Cardiac ventricle fibroblast (primary cell): Measurements from ENCODE around the genes TMTC1 and DDX11.

GRCh38 chr12:29338319-29339089, 42.5 kb downstream of the ERGIC2 start:
- RAMPAGE, long total RNA, result no peak

- RAMPAGE, long total RNA, result no peak
Observed at GRCh38 chr12:29547175-29547449, 49.6 kb upstream of the OVCH1 start.

GRCh38 chr12:29640008-29640432, 142.5 kb upstream of the OVCH1 start:
- RAMPAGE, long total RNA, result no peak

- RAMPAGE, long total RNA, result no peak
Observed at GRCh38 chr12:29783525-29784298, at the start of gene TMTC1. Gene TMTC1, minus strand, starts transcription at chr12:29783942.

DNA sequence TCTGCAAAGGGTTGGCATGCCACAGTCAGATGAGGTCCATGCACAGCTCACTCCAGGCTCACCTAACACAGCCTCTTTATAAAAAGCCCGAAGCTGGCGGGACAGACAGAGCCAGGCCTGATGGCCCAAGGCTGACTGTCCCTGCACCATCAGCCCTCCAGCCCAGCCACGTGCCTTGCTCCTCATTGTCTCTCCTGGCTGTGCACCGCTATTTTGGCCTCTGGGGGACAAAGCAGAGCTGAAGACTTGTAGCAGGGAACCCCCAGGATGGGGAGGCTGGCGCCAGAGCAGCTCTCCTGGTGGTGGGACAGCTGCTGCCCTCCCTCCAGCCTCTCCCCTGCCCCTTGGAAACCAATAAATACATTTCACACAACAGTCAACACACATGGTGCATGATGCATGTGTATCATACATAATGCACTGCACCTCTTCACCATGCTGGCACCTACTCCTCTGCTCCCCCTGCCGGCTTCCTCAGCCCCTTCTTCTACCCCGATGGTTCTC, 61.6 kb upstream of the DDX11 start:
- RAMPAGE, long total RNA, result no peak

DNA sequence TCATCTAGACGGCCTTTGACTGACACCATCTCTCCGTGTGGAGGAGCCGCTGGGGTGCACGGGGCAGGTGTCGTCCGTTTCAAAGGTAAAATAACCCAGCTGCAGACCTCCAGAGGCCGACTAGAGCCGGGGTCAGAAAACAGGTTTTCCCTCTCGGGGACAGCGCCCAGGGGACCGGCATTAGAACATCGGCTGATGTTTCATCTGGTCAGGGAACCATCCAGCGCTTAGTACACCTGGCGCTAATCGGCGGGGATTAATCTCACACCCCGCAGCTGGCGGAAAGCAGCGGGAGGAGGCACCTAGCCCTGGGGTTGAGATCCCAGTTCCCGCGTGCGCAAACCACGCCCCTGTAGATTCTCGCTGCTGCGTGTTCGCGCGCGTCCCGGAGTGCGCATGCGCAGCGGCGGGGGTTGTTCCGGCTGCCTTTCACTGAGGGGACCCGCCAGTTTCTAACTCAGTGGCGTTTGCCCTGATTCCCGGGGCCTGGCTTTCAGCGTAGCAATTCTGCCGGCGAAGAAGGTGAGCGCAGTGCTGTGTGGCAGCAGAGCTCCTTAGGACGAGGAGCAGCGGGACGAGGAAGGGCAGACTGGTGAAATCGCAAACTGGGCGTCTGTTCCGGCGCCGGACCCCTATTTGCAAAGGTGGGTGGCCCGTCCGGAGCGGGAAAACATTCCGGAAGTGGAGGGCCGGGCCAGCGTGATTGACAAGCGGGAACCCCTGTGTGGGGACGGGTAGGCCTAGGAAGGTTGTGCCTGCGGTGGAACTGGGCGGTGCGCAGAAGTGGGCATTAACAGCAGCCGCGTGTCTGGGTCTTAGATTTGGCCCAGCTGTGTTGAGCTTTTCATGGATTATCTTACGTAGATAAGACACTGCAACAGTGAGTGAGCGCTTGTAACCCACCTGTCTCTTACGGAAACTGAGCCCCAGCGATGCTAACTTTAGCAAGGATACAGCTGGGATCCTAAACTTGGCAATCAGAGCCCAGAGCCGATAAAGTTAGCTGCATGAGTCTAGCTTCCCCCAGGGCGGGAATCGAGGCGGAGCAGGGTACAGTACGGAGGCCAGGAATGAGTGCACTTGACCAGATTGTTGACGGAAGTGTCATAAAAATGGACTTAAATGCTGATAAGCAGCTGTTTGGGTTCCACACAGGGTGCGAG, at the start of gene DDX11:
Gene DDX11 (plus strand): TSS at position 413 of the 1,163 bp plus-strand sequence.
- RAMPAGE, long total RNA, result no peak

GRCh38 chr12:31229435-31229964, 96.5 kb downstream of the SINHCAF start:
- RAMPAGE, long total RNA, result no peak

- RAMPAGE, long total RNA, result no peak
Observed at GRCh38 chr12:31323470-31324531, 2.1 kb downstream of the SINHCAF start.

DNA sequence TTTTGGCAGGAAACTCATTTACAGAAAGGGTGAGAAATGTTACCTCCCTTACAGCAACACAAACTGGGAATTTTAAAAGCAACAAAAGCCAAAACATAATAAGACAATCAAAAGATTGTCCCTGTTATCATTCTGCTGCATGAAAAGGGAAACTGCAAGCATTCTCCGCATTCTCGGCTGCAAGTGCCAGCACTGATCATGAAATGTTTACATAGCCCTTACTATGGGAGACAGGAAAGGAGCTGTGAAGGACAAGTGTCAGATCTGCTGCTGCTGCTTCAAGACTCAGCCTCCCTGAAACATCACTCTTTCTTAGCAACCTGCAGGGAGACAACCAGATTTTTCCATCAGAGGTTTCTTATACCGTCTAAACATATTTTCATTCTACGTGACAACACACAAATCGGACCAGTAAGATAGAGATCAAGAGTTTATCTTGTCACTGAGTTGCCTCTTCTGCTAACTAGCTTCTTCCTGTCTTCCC, 20.0 kb downstream of the DENND5B start:
- RAMPAGE, long total RNA, result no peak

DNA sequence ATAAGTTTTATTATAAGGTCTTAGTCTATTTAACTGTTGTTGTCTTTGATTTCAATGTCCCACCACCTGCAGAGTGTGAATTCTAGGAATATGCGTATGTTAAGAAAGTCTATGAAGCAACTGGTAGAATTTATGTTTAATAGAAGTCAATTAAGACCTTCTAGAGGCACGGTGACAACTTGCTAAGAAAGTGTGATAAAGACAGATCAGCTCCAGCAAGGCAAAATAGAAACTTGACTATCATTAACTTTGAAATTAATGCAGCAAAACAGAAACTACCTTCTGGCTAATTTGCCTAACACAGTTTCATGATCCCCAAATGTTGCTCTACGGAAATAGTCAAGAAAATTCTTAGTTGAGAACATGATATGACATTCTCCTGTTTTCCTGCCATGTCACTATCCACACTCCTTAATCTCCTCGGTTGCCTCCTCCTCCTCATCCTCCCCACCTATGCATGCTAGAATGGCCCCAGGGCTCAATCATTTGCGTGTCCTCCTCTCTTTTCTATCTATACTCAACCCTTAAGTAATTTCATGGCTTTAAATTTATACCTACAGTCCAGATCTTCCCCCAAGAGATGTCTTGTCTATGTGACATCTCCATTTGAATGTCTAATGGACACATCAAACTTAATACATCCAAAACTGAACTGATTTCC, 4.2 kb downstream of the DENND5B start:
- RAMPAGE, long total RNA, result no peak

- RAMPAGE, long total RNA, result no peak
Observed at GRCh38 chr12:31620104-31620866, 29.3 kb upstream of the DENND5B start.

GRCh38 chr12:31984221-31985182, 25.3 kb downstream of the RESF1 start:
- RAMPAGE, long total RNA, result no peak

GRCh38 chr12:32025918-32026386, 66.7 kb downstream of the RESF1 start:
- RAMPAGE, long total RNA, result no peak

- RAMPAGE, long total RNA, result no peak
Observed at GRCh38 chr12:32502559-32503082, 103.3 kb downstream of the FGD4 start.

GRCh38 chr12:32588089-32588698, 90.9 kb upstream of the DNM1L start:
- RAMPAGE, long total RNA, result no peak

DNA sequence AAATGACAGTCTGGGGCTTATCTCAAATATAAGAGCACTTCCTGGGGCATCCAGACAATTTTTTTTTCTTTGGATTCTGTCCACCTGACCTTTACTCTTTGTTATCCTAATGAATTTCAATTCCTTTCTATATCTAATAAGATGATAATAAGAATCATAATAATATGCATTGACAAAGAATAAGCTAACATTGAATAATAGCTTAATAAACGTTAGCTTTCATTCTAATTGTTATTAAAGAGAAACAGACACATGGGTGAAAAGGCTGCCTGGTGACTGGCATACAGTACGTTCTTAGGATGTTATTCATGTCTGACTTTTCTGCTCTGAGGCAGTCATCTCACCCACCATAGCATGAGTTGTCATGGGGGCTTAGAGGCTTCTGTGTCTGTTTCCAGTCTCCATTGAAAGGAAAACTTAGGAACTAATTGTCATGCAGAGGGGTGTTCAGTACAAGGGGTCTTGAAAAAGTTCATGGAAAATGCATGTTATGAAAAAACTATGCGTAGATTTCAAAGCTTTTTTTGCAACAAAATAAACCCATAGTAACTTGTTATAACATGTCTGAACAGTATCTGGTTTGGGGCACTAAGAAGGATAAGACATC, 66.1 kb upstream of the DNM1L start:
- RAMPAGE, long total RNA, result no peak

DNA sequence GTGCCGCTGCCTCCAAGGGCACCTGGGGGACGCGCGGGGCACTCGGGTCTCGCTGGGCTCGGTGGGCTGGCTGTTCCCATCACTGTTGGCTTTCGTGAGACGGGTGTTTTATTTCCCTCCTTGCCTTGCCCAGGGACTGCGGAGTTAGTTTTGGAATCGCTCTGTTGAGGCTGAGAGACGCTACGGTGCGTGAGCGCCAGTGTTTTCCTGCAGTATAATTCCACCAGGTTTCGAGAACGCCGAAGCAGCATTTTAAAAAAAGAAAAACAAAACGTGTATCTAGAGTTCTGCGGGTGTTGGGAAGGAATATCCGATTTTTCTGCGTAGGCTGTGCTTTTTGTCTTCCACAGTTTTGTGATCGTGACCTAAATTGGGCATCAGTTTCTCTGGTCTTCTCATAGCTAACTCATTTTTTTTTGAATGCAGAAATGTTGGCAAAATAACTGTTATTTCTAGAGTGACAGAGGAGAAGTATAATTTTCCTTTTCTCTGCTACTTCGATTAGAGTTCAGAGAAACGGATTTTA, 765 bp downstream of the DNM1L start:
- RAMPAGE, long total RNA, result no peak

GRCh38 chr12:38823133-38823752, 82.1 kb downstream of the CPNE8 start:
- RAMPAGE, long total RNA, result no peak

DNA sequence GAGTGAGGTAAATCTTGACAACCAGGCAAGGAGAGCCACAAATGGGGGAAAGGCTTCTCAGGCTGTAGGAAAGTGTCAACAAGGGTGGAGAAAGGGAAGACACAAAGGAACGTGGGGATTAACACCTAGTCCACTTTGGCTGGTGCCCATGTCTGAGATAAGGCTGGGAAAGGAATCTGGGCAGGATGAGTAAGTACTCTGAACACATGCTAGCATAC, 13.4 kb downstream of the CPNE8 start:
- RAMPAGE, long total RNA, result no peak

DNA sequence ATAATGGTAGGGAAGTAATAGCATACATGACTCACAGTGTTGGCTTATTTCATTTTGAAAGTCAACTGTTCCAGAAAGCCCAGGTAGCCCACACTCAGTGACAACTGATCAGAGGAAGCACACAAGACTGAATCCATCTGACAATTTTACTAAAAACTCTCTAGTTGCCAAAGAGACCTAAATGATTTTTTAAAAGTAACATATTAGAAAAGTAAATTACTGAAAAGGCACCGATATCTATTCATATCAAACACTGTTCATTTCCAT, 12.9 kb downstream of the CPNE8 start:
- RAMPAGE, long total RNA, result no peak